NB4 (cell line): ENCODE data around the genes RGS14 and PFN3.

DNA sequence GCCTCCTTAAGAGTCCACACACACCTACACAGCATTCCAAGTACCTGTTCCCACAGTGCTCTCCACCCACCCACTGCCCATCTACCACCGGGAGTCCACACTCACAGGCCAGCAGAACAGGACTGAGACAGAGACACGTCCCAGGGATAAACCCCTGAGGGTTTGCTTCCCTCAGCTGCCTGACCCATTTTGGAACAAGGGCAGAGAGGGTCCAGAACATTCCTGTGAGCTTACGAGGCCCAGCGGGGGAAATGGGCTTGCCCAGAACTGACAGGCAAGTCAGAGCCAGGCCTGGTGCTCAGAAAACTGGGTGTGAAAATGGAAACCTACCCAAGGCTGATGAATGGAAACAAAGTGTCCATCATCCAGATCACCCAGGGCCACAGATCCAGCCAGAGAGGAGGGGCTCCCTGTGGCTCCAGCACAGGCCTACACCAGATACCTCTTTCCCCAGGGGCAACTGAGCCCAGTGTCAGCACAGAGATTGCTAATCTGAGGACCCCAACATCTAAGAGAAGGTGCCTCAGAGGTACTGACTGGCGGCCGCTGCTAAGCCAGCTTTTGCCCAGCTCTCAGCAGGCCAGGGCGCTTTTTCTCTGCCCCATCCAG, 3.2 kb downstream of the CLTB start:
- RRBS: no CpG with 5 or more reads among the region's 7 CpGs

- RRBS: no CpG with 5 or more reads among the region's 13 CpGs
These were observed 38.4 kb downstream of the RNF44 start for GRCh38 chr5:176498723-176499361.

DNA sequence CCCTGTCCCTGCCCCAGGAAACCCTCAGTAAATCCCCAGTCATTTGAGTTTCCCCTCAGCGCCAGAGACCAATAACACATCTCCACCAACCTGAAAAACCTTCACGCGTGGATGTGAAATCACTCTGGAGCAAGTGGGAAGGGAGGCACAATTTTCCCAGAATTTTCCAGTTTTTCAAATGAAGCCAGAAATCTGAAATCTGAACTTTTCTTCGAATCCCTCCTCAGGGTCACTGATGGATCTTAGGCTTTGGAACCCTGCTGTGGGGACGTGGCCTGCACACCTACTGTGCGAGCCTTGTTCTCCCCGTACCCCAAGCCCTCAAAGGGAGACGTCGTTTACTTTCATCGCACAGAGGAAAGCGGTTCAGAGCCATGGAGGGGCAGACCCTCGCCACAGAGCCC, 3.5 kb upstream of the RNF44 start:
- RRBS: no CpG with 5 or more reads among the region's 12 CpGs

DNA sequence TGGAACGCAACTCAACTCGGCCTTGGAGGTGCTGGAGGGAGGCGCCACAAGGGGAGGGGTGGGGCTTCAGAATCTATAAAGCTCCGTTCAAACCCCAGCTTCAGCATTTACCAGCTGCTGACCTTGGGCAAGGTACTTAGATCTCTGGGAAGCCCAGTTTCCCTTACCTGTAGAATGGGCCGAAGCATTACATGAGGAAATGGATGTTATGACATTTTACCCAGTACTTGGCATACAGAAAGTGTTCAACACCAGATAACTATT, 1.4 kb downstream of the SNCB start:
- RRBS: no CpG with 5 or more reads among the region's 5 CpGs

GRCh38 chr5:176642889-176643327, 4.4 kb upstream of the TSPAN17 start:
- RRBS: no CpG with 5 or more reads among the region's 5 CpGs

GRCh38 chr5:176695104-176695451, 47.8 kb downstream of the TSPAN17 start:
- RRBS: no CpG with 5 or more reads among the region's 6 CpGs

GRCh38 chr5:176817485-176817847, 7.1 kb downstream of the UNC5A start:
- RRBS: 19% methylated on average over 22 of the region's 38 CpGs

DNA sequence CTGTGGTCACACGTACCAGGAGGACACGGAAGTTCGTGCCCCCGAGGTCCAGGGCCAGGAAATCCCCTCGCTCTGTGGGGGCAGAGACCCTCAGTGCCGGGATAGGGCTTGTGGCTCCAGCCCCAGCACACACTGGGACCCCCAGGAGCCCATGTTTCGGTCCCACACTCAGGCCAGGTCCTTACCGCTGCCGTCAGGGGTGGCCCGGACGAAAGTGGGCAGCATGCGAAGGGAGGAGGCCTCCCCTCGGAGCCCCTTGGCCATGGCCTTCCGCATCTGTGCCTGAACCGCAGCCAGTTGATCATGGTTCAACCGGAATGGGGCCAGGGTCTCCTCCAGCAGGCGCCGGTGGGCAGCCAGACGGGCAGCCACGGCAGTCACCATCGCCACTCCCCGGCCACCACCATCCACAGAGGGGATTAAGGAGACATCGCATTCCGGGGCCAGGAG, 11.9 kb downstream of the HK3 start:
- RRBS: 85% methylated on average over 15 of the region's 24 CpGs

DNA sequence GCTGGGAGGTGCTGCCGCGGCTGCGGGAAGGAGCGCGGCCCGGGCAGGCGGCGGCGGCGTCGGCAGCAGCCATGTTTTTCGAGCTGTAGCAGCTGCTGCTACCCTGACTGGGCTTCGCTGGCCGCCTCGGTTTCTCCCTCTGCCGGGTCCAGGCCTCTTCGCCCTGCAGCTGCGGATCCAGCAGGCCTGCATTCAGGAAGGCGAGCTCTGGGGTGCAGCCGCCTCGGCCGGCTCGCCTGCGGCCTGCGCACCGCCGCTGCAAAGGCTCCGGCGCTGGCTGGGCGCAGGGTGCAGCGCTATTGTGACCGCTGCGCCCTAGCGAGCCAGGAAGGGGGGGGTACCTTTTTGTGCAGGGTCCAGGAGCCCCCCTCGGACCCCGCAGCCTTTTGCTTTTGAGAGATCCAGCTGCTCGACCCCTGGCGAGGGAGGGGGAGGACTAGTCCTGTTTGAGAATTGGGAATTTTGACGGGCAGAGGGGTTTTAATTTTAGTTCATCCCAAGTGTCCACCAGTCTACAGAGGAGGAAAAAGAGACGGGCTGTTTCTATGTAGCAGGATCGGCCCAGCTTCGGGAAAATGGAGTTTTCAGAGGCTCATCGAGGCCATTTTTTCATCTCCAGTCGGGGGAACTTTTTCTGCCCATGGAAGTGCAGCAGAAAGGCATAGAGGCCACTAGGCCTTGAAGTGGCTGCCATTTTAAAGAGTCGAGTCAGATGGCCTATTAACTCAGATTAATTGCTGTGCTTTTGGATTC, 934 bp downstream of the NSD1 start:
- RRBS: under 1% methylated on average over 27 of the region's 45 CpGs

- RRBS: no CpG with 5 or more reads among the region's 12 CpGs
These were observed 1.1 kb downstream of the RAB24 start for GRCh38 chr5:177302325-177302821.

- RRBS: no CpG with 5 or more reads among the region's 10 CpGs
These were observed 5.8 kb upstream of the MXD3 start for GRCh38 chr5:177317328-177318075.

GRCh38 chr5:177357406-177358351, at the start of gene RGS14:
Gene RGS14 (plus strand): TSS chr5:177357924.
- RRBS: 2% methylated on average over 4 of the region's 38 CpGs

GRCh38 chr5:177400419-177400929, at the start of gene PFN3:
Gene PFN3 (minus strand): TSS chr5:177400661.
- RRBS: 80% methylated on average over 2 of the region's 51 CpGs

DNA sequence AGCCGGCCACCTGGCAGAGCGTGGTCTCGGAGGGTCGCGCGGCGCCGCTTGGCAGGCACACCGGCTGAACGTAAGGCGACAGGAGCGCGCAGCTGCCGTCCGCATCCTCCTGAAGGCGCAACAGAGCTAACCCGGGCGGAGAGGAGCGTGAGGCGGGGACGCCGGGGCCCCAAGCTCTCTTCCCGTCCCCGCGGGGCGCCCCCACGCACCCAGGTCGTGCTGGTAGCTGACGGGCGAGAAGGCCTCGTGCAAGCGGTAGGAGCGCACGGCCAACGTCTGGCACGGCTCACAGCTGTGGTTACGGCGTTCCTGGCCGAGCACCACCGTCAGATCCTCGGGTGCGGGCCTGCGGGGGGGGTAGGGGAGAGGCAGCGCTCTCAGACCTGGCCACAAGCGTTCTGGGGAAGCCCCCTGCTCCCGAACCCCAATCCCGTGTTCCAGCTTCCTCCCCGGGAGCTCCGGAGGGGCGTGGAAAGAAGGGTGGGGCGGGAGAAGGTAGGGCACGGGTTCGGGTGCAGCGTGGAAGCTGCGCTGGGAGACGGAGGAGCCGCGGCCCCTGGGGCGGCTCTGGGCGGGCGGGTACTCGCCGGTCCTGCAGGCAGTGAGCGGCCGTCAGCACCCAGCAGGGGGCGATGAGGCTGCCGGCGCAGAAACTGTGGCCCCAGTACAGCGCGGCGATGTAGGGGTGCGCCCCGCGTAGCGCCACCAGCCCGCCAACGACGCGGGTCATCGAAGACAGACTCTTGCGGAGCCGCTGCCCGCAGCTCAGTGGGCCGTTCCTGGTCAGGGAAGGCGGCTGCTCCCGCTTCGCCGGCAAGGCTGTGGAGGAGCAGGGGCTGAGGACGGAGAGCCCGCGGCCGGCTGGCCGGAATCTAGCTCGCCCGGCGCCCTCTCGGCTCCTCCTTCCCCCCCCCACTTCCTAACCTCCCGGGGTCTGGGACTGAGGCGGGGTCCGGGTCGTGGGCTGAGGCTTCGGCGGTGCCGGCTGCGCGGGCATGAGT, 3.1 kb upstream of the PFN3 start:
- RRBS: 14% methylated on average over 27 of the region's 106 CpGs

- RRBS: no CpG with 5 or more reads among the region's 11 CpGs
These were observed 841 bp downstream of the GRK6 start for GRCh38 chr5:177427197-177427836.

GRCh38 chr5:177433077-177434186, 7.0 kb downstream of the GRK6 start:
- RRBS: no CpG with 5 or more reads among the region's 46 CpGs

- RRBS: 98% methylated on average over 4 of the region's 14 CpGs
These were observed 8.7 kb downstream of the GRK6 start for GRCh38 chr5:177435135-177435661.

- RRBS: no CpG with 5 or more reads among the region's 6 CpGs
These were observed 4.3 kb downstream of the PRR7 start for GRCh38 chr5:177450828-177451304.

GRCh38 chr5:177454360-177454605, 7.7 kb downstream of the PRR7 start:
- RRBS: 1% methylated on average over 8 of the region's 22 CpGs

- RRBS: no CpG with 5 or more reads among the region's 13 CpGs
These were observed 11.8 kb upstream of the DBN1 start for GRCh38 chr5:177485130-177485815.